A673 (cell line): Measurements from ENCODE around the gene TMX1.

GRCh38 chr14:49862031-49862694 is 9.6 kb upstream of the NEMF start:
- PRO-cap: bidirectional peak, plus-strand start at chr14:49862335, minus-strand start at chr14:49862110

DNA sequence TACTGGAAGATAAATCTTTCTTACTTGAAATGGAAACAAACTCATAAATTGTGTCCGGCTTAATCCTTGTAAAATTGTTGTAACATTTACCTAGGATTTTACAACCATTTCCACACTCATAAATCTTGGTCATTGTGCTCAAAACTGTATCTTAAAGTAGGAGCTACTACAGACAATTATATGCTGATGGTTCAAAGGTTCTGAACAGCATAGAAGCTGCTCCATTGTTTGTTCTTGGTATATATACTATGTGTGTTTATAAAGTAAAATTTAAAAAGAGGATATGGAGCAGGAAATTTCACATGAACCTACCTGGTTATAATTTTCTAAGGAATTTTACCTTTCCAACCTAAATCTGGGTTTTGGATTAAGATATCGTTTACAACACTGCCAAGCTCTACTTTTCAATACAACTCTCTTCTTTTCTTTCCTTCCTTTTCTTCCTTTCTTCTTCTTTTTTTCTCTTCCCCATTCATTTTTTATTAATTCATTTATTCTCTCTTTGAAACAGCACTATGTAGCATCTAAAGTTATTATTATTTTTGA is 4.4 kb upstream of the ARF6 start:
- PRO-cap: no peak

DNA sequence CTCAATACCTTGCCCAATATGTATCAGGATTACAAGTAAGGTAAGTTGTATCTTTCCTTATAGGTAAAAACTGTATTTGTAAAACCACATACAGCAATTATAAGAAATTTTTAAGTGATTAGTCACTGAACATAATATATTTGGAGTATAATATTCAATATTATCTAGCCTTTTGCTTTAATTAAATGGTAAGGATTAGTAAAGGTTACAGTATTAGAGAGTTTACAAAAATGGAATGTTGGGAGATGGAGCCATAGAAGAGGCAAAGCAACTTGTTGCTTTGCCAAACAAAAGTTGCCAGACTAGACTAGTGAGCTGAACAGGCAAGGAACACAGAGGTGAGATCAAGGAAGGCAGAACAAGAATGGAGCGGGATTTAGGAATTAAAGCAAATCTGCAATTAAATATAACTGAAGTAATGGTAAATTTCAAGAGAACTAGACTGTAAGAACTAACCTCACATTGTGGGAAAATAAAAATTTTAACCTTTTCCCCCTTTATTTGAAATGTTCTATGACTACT is 5.0 kb downstream of the ARF6 start:
- PRO-cap: no peak

DNA sequence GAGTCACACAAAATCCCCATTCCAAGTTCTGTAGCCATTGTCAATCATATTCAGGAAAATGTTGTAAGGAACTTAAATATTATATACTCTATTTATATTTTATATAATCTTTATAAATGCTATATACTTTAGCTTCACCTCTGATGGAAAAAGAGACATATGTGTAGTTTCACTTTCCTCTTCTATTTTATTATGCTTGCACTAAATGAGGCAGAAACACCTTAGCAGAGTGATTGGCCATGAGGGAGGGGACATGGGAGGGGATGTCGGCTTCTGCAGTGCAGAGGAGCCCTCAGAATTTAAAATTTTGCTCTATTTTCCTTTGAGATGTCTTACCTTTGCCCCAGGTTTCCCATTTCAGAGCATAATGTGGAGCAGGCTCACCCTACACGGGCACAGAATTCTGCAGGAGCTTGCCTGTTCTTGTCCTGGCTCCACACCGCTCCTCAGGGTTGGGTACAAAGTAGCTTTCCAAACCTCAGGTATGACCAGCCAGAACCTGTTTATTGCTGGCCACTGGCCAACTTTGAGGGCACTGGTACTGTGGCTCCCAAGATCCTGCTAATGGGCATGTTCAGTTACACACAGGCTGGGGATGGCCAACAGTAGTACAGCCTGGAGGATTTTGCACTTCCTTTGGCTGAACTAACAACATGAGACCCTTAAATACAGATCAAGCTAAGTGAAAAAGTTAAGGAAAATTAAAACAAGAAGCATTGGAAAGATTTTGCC is 57.9 kb downstream of the ARF6 start:
- PRO-cap: no peak

DNA sequence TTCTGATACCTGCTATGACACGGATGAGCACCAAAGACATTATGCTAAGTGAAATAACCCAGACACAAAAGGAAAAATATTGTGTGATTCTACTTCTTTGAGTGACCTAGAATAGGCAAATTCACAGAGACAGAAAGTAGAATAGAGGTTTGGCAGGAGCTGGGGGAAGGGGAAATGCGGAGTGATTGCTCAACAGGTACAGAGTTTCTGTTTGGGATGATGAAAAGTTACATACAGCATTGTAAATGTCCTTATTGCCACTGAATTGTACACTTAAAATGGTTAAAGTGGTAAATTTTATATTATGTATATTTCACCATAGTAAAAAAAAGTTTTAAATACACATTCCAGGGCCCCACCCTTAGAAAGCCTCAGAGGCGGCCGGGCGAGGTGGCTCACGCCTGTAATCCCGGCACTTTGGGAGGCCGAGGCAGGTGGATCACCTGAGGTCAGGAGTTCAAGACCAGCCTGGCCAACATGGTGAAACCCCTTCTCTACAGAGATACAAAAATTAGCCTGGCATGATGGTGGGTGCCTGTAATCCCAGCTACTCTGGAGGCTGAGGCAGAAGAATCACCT is 72.3 kb downstream of the ARF6 start:
- PRO-cap: no peak

DNA sequence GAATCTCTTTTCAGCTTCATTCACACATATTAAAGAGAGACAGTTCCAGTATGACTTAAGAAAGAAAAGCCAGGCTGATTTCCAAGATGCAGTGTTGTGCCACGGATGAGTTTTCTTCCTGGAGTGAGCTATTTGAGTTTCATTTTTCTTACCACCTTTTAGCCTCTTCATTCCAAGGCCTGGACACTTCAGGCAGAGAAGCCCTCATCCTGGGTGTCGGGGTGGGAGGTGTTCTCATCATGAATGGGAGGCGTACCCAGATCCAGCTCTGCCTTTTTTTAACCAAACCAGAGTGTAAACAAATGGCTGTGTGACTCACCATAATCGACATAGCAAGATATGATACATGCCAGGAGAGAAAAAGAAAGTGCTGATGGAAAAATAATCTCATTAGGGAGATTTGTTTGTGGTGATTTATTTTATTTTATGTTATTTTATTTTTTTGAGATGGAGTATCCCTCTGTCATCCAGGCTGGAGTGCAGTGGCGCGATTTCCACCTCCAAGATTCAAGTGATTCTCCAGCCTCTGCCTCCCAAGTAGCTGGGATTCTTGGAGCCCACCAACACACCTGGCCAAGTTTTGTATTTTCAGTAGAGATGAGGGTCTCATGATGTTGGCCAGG is 80.0 kb downstream of the ARF6 start:
- PRO-cap: no peak

DNA sequence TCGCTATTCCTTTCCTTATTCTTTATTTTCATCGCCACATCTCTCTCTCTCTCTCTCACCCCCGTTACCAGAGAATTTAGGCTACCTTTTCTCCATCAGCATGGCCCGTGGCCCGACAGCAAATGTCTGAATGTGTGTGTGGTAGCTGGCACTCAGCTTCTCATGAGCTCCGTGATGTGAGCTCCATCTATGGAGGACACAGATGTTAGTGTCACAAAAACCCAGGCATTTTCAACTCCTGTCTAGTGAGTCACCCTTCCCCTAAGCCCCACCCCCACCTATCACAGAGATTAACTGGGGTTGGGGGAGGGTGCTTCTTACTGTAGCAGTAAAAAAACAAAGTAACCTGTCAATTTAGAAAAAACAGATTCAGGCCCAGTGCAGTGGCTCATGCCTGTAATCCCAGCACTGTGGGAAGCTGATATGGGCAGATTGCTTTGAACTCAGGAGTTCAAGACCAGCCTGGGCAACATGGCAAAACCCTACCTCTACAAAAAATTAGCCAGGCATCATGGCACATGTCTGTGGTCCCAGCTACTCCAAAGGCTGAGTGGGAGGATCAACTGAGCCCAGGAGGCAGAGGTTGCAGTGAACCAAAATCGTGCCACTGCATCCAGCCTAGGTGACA is 53.7 kb downstream of the VCPKMT start:
- PRO-cap: bidirectional peak, plus-strand start at position 357 of the sequence, minus-strand start at position 204 of the sequence

DNA sequence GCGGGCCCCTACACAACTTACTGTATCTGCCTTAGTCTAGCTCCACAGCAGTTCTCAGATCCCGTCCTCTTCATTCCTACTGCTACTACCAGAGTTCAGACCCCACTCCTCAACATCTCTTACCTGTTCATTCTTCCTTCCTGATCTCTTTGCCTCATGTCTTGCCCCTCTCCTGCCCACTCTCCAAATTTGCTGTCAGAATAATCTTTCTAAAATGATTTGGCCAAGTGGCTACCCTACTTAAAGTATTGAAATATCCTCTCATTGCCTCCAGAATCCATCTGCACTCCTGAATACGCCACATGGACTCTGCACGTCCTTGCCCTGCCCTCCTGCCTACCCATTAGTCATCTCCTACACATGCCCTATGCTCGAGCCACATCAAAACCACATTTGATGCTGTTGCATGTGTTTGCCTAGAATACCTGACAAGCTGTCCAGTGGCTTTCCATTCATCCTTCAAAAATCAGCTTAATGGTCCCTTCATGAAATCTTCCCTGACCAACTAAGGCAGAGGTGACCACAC is 17.1 kb downstream of the VCPKMT start:
- PRO-cap: no peak

DNA sequence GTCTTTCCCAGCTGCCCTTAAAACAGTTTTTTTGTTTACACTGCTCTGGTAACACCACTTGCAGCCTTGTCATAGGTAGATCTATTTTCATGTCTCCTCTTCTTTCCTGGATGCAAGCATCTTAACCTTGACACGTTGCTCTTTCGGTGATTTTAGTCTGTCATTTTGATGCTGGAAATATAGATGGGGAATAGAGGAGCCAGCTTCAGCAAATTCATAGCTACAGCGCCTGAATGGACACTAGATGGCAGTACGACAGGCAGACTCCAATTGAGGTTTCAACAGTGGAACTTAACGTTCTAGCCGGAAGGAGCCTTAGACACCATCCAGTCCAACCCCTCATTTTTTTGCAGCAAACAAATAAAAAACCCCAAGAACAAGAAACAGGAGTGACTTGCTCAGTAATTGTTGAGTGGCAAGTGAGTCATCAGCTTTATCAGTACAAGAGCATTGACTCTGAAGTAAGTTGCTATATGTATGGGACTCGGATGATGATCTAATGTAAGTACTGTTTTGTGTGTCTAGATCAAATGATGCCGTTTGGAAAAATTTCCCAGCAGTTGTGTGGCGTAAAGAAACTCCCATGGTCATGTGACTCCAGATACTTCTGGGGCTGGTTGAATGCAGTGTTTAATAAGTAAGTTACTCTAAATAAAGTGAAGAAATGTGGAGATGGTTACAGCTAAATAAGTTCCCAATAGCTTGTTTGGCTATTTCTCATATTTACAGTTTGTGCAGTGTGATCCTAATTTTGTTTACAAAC is 9.0 kb downstream of the DMAC2L start:
- PRO-cap: unidirectional peak, plus-strand start at position 284 of the sequence; unidirectional peak, plus-strand start at position 464 of the sequence; bidirectional peak, plus-strand start at position 600 of the sequence, minus-strand start at position 535 of the sequence

DNA sequence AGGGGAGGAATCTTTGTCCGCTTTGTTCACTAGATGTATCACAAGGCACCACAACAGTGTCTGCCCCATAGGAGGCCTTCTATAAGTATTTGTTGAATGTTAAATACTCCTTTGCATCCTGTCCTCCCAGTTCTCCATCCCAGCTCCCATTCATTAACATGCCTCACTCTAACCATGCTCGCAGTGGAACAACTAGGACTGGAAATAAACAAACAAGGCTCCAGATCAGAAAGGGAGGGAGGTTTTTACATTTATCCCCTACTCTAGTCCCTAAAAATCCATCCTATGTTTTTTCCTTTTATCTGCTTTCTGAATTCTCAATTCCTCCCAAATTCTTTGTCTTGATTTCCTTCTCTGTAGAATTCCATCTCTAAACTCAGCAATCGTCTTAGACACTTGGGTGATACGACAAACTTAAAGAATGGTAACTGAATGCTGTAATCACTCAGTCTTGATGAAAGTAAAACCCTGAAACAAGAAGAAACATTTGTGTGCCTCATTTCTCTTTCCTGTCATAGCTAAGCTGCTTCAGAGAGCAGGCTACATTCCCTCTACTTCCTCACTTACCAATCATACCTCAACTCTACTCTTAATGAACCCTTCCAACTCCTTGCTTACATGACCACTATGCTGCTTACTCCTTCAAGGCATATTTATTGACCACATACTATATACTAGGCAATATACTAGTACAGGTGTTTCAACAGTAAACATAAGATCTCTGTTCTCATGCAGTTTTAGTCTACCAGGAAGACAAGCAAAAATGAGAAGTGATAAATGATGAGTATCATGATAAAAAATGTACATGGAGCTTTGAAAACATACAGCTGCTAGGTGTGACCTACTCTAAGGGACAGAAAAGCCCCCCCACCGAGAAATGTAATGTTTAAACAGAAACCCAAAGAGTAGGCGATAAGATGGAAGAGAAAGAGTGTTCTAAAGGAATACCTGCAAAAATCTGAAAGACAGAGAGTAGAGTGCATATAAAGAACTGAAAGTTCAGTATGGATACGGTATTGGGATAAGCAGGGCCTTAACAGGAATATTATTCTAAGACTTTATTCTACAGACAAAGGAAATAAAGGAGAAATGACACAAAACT is 8.3 kb downstream of the MAP4K5 start:
- PRO-cap: no peak

- PRO-cap: no peak
Observed at GRCh38 chr14:50559561-50559911, 409 bp upstream of the ATL1 start.

GRCh38 chr14:50659745-50660247 is 8.3 kb downstream of the SAV1 start:
- PRO-cap: no peak

- PRO-cap: no peak
Observed at GRCh38 chr14:50754189-50755085, 76.5 kb downstream of the NIN start.

- PRO-cap: no peak
Observed at GRCh38 chr14:50823503-50824439, 7.2 kb downstream of the NIN start.

DNA sequence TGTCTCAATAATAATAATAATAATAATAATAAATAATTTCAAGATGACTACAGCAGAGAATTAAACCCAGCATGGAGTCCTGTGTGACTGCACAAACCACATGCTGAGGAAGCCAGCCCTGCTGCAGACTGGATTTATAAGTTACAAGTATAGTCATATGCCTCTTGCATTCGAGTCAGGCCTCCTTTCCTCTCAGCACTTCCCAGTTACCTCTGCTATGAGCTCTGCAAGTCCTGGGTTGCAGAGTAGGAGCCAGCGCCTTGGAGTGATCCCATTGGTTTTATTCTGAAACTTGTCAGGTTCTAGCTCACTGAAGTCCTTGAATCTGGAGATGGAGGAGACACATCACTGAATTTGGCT is 29.8 kb downstream of the PYGL start:
- PRO-cap: unidirectional peak, plus-strand start at position 244 of the sequence

DNA sequence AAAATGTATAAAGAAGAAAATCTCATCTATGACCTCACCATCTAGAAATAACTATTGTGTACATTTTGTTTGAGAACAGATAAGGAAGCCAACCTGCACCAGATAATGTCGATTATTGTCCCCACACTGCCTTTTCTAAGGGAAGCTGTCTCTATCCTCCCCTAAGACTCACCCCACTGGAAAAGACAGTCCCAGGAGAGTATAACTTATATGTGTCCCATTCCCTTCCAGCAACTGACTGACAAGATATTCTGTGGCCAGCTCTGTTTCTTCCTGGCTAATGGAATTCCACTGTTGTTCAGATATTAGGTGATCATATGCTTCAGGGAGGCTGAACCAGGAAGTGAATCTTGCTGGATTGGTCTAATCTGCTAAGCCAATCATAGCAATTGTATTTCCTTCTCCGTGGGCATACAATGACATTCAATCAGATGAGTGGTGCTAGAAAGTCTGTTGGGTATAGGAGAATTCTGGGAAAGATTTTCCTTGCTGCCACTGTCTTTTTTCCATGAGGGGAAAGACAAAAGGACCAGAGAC is 12.2 kb downstream of the PYGL start:
- PRO-cap: no peak

- PRO-cap: unidirectional peak, minus-strand start at chr14:51093776; unidirectional peak, minus-strand start at chr14:51093915
Observed at GRCh38 chr14:51093347-51094268, 1.3 kb downstream of the TRIM9 start.

DNA sequence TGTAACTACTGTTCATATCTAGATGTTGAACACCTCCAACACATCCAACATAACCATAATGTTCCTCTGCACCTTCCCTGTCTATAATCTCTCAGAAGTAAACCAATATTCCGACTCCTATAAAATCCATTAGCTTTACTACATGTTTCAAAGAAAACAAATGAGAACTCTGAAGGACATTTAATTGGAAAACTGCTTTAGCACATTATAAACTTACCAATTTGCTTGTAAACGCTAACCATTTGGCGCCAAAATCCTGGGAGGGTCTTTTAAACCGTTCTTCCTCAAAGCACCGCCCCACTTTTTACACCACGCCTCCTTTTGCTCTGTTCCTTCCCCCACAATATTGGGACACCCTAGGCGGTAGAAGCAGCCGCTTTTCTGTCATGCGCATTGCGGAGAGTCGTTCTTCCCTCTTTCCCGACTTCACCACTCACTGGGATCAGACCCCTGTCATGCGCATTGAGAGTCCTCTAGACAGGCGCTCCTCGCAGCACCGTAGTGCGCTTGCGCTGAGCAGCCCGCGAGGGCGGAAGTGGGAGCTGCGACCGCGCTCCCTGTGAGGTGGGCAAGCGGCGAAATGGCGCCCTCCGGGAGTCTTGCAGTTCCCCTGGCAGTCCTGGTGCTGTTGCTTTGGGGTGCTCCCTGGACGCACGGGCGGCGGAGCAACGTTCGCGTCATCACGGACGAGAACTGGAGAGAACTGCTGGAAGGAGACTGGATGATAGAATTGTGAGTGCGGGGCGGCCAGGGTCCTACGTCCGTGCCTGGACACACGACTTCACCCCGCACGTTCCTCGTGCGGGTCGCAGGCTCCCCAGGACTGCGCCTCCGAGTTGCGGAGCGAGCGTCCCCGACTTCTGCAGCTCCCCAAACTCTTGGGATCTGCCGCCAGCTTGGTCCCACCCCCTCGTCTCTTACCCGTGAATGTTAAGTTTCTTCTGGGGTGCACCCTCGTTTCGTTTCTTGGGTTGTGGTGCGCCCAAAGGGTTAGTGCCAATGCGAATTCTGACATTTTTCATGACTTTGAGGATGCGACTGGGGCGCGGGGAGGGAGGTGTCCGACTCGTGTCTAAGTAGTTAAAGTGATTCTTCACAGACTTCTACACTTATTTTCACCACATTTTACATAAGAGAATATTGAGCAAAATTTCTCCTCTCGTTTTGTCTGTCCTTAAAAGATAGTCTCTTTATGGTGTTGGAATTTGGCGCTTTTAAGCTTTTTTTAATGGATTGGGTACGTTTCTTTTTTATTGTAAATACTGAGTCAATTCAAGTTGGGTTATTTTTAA is at the start of gene TMX1:
TMX1 (plus strand) TSS at position 535 of the 1,292 bp plus-strand sequence.
- PRO-cap: bidirectional peak, plus-strand start at position 535 of the sequence, minus-strand start at position 244 of the sequence; bidirectional peak, plus-strand start at position 820 of the sequence, minus-strand start at position 825 of the sequence

DNA sequence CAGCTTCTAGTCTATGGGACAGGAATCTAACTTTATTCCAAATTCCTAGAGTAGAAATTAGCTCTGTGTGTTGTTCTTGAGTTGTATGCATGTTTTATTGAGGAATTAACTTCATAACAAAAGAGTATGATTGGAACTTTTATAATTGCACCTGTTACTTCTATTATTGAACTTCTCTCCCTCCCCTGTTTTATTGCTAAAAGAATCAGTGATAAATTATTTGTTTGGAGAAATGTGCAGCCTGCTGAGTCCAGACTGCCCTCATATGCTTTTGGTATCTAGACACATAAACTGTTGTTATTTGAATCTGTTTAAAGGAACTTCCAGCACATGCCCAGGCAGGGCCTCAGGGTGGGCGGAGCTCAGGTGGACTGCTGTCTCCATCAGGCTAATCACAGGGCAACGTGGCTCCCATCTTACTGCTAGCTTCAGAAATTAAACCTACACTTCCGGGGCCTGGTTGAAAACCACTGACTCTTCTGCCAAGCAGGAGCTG is 97.3 kb downstream of the TMX1 start:
- PRO-cap: no peak

DNA sequence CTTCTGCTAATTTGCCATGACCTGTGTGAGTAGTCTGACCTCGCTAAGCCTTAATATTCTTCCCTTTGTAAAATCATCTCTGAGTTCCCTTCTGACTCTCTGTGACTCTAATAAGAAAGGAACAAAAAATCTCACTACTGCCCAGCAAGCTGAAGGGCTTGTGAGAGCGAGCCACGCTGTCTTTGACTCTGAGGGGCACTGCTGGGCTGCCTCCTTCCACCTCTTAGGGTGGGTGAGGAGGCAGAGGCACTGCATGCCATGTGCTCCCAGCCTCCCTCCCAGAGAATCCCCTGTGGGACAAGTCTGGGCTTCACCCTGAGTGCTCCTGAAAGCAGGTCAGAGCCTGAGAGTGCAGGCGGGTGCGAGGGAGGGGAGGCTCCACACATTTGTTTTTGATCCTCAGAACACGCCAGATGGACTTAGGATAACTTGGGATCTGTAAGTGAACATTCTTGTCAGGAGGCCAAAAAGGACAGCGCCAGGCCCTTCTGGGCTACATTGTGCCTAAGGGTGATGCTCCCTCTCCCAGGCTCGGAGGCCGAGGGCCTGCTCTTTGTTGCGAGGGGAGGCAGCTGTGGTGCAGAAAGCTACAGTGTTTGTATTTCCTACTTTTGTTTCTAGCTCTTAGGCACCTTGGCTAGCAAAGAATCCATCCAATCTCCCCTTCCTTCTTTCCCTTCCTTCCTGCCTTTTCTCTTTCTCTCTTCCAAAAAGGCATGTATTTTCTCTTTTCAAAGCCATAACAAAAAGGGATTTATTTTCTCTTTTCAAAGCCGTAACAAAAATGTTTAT is 155.4 kb downstream of the TMX1 start:
- PRO-cap: no peak